ENCODE measurements around the genes DIDO1 and KCNQ2.

- PRO-cap: no peak
Observed at GRCh38 chr20:62472558-62473105, 3.2 kb downstream of the GATA5 start.

- PRO-cap: no peak
Observed at GRCh38 chr20:62481228-62481743, 5.5 kb upstream of the GATA5 start.

GRCh38 chr20:62533539-62534078 lies 57.8 kb upstream of the GATA5 start:
- PRO-cap: no peak

DNA sequence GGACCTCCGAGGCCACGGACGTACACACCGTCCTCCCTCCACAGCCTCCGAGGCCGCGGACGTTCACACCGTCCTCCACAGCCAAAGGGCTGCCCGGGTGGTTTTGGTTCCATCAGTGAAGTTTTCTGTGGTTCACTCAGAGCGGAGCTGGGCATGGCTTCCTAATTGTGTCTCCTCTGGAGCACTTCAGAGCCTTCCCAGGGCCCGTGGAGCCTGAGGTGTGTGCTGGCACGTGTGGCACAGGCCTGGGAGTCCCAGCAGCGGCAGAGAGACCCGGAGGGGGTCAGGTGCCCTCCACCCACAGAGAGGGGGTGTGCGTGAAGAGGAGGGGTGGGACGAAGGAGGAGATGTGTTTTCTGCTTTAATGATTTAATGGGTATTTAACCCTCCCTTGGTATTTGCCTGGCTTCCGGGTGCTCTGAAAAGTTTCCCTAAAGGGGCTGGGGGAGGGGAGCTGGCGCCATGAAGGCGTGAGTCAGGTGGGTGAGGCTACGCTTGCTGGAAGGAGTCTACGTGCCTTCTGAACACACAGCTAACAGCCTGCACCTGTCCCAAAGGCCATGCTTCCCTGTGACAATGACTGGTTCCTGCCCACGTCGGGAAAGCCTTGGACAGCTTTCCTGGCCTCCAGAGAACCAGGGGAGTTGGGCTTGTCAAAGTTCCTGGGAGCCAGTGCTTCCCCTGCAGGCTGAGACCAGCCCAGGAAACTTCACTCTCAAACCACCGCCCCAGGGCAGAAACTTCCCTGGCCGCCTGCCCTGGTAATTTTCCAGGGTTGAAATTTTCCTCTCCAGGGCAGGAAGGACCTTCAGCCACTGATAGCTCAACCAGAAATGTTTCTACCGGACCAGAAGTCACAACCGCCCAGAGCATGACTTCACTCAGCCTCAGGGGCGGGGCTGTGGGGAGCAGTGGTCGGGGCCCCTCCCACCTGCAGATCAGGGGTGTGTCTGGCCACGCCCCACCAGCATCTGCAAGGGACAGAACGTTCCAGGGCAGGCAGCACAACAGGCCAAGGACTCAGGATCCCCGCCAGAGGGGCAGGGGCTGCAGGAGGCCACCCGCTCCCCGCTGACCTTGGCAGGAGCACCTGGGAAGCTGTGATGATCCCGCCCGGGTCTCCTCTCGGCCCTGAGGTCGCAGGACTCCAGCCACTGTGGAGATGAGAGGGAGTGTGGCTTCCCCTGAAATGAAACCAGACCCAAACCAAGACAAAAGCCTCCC lies 18.7 kb upstream of the SLCO4A1 start:
- PRO-cap: bidirectional peak, plus-strand start at position 1,002 of the sequence, minus-strand start at position 876 of the sequence

DNA sequence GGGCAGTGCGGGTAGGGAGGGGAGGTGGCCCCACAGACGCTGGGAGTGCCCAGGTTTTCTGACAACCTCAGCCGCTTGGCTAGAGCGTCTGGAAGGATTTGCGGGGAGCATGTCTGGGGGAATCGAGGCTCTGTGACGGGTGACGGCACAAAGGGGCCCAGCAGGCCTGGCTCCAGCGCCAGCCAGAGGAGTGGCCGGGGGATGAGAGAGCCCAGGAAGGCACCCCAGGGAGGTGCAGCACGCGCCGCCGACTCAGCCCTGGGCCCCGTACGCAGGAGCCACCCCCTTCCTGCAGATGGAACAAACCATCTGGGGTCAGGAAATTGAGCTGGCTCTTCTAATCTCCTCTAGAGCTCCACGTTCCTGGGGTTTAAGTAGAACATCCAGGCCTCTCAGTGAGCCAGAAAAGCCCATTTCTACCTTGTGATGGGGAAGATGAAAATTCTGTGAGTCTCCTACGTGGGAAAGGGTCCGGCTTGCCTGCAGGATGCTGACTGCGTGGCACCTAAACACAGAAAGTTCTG lies 5.8 kb upstream of the SLCO4A1 start:
- PRO-cap: no peak

DNA sequence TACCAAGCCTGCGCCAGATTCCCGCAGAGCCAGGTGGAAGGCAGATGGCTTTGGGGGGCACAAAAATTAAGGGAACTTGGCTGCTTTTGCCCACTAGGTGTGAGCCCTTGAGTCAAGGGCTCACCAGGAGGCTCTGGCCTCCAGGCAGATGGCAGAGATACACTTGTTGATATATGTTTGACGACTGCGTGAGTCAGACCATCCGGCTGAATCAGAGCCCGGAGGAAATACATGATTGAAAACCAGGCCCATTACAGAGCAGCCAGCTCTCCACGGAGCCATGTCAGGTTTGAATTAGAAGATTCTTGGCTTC lies 5.2 kb upstream of the NTSR1 start:
- PRO-cap: no peak

DNA sequence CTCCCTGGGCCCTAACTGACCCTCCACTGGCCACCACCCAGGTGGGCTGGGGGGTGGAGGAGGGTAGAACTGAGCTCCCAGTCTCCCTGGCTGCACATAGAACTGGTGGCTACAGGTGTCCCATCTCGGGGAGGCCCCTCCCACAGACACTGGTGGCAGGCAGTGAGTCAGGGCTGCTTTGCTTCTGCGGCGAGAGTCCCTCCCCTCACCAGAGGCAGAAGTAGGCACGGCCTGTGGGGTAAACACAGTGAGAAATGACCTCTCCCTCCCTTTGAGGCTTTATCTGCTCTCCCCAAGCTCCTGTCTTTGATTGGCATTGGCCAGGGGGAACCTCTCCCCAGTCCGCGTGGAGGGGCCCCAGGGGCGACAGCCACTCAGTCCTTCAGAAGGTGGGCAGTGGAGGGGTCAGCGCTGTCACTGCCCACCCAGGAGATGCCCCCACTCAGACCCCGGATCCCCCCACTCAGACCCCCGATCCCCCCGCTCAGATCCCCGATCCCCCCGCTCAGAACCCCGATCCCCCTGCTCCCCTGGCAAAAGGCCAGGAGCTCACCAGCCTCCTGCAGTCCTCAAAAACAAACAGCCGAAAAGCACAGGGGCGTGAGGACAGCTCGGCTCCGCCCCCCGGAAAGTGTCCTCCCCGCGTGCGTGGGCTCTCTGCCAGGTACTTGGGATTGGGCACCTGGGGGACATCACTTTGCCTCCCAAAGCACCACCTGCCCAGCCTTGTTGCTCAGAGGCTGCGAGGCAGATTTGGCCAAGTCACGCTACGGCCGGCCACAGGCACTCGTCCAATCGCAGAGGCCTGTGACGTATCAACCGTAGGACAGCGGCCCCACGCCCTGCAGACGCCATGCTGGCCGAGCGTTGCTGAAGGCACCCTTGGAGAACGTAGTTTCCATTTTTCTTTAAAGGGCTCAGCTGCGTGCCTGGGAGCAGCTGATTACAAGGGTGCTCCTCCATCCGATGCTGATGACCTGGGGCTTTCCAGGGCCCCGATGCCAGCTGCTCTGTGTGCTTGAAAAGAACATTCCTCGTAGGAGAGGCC lies 2.8 kb downstream of the NTSR1 start:
- PRO-cap: no peak

DNA sequence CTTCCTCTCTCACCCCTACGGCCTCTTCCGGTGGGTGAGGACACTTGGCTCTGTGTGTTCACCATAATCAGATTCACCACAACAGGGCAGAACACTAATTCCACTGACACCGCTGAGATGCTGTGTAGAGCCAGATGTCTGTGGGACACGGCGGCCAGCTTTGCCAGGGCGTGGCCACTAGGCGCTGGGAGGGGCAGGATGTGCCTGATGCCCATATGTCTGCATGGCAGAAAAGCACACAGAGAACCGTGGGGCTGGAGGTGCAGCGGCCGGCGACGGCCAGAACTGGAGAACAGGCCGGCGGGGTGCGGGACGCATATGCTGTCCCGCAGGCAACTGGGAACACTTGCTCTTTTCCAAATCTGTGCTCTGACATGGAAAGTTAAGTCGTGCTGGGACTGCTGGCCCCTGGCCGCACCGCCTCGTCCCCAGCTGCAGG lies 30.9 kb downstream of the NTSR1 start:
- PRO-cap: no peak

DNA sequence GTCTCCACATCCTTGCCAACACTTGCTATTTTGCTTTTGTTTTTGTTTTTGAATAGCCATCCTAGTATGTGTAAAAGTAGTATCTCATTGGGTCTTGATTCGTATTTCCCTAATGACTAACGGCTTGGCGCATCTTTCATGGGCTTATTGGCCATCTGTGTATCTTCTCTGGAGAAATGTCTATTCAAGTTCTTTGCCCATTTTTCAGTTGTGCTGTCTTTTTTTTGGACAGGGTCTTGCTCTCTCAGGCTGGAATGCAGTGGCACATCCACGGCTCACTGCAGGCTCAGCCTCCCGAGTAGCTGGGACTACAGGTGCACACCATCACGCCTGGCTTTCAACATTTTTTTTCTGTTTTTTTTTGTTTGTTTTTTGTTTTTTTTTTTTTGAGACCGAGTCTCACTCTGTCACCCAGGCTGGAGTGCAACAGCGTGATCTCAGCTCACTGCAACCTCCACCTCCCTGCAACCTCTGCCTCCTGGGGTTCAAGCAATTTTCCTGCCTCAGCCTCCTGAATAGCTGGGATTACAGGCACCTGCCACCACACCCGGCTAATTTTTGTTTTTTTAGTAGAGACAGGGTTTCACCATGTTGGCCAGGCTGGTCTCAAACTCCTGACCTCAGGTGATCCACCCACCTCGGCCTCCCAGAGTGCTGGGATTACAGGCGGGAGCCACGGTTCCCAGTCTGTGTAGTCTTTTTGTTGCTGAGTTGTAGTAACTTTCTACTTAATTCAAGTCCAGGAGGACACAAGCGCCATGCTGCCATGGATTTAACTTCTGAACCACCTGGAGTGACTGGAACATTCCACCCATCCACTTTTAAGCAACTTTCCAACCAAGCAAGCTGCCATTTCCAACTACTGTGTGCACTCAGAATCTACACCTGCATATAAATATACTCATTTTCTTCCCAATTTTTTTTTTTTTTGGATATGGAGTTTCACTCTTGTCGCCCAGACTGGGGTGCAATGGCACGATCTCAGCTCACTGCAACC lies 17.1 kb downstream of the TCFL5 start:
- PRO-cap: no peak

- PRO-cap: no peak
Observed at GRCh38 chr20:62876833-62877382, 15.3 kb upstream of the TCFL5 start.

GRCh38 chr20:62914836-62915501 lies 11.3 kb downstream of the DIDO1 start:
- PRO-cap: no peak

DNA sequence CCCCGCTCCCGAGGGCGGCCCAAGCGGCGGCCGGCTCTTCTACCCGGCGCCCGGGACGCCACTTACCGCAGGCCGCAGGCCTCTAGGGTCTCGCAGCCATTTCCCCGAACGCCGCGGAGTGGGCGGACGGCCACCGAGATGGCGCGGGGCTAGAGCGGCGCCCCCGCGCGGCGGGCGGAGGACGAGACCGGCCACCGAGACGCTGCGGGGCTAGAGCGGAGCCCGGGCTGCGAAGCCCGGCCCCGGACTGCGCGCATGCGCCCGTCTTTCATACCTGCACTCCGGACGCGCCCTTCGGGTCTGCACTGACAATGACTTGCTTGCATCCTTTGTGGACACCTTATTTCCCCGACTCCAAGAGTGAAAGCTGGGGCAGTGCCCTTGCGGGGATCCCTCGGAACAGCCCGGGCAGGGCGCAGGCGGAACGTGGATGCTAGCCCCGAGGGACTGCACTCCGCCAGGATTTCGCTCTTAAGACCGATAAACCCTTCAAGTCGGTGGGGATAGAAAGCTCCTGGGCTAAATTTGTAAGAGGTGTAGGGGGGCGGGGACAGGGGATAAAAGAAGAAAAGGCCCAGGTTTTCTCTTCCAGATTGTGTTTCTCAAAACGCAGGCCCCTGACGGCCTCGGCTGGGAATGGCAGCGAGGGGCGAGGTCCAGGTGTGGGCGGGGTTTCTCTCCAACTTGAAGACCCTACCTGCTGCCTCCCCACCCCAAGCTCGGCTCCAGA lies at the start of gene DIDO1:
TSS of gene DIDO1 (minus strand) at position 140 of the 730 bp plus-strand sequence.
- PRO-cap: bidirectional peak, plus-strand start at position 271 of the sequence, minus-strand start at position 113 of the sequence

DNA sequence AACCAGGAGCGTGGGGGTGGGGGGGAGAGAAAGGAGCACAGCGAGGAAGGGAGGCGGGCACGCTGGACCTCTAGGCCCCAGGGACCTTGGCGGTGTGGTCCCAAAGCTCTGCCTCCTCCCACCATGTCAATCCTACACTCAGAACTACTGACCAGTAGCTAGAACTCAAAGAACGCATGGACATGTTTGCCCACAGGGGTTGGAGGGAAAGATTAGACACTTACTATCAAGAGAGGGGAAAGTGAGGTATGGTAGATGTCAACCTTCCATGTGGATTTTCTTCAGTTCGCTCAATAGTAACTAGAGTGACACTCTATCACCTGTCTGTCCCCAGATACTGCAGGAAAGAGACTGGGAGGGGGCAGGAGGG lies 776 bp upstream of the DIDO1 start:
- PRO-cap: no peak

DNA sequence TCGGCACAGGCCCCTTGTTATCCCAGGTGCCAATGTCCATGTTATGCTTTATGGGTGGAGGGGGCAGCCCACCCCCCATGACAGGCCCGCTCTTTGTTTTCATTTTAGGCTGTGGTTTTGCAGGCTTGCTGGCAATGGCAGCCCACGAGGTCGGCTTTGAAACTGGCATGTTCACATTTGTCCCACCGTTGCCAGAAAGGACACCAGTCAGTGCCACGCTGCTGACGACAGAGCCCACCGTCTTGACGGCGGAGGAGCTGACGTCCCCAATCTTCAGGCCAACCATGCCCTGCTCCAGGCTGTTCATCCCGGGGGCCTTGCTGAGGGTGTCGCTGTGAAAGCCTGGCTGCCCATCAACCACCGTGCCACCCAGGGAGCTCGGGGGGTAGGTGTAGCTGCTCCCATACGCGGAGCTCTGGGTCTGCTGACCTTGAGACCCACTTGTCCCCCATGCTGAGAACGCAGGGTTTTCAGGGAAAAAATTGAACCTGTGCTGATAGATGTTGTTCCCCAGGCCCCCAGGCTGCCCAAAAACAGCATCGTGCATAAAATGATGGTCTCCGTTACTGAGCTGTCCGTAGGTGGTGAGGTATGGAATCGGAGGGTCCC lies 12.7 kb downstream of the YTHDF1 start:
- PRO-cap: no peak

GRCh38 chr20:63230529-63231314 lies 5.0 kb upstream of the BIRC7 start:
- PRO-cap: no peak

DNA sequence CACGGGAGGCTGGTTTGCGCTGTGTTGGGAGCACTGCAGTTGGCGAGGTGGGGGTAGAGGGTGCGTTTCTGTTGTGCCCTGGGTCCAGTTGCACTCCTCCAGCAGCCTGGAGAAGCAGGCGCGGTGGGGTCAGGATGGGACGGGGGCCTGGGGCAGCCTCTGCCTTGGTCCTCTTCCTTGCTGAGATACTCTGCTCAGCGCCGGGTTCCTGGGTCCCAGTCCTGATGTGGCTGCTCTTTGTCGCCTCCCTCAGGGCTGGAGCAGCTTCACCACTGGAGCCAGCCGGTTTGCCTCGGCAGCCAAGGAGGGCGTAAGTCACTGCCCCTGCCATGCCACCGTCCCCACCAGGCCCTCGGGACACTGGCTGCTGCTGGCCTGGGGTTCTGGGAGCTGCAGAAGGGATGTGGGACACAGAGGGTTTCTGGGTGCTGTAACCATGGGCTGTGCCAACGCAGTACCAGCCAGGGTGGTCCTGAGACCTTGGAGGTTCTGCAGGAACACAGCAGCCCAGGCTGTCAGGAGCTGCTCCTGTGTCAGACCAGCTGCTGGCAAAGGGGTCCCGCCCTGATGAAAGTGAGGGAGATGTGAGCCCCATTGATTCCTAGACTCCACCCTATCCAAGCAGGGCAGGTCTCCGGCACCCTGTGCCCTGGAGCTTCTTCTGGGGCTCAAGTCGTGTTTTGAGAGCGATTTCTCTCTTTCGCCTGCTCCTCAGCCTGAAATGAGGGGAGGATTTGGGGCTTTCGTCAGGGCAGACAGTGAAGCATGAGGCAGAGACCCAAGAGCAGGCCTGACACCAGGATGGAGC lies 8.6 kb downstream of the ARFGAP1 start:
- PRO-cap: no peak

- PRO-cap: no peak
Observed at GRCh38 chr20:63321120-63321838, 28.3 kb downstream of the COL20A1 start.

GRCh38 chr20:63472129-63472882 lies at the start of gene KCNQ2:
Gene KCNQ2, minus strand, starts transcription at chr20:63472655.
- PRO-cap: no peak

DNA sequence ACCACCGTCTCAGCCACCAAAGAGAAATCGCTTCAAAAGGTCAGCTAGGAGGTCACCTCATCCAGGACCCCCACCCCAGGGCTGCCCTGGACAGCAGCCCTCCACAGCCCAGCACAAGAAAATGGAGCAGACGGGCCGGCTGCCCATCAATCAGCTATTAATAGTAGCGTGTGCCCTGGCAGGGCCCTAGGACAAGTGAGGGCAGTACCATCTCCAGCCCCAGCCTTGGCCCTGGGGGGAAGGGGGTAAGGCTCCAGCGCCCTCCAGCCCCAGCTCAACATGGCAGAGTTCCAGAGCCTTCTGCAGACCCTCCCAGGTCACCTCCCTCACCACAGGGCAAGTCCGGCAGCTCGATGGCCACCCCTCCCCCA lies 1.8 kb downstream of the EEF1A2 start:
- PRO-cap: no peak

DNA sequence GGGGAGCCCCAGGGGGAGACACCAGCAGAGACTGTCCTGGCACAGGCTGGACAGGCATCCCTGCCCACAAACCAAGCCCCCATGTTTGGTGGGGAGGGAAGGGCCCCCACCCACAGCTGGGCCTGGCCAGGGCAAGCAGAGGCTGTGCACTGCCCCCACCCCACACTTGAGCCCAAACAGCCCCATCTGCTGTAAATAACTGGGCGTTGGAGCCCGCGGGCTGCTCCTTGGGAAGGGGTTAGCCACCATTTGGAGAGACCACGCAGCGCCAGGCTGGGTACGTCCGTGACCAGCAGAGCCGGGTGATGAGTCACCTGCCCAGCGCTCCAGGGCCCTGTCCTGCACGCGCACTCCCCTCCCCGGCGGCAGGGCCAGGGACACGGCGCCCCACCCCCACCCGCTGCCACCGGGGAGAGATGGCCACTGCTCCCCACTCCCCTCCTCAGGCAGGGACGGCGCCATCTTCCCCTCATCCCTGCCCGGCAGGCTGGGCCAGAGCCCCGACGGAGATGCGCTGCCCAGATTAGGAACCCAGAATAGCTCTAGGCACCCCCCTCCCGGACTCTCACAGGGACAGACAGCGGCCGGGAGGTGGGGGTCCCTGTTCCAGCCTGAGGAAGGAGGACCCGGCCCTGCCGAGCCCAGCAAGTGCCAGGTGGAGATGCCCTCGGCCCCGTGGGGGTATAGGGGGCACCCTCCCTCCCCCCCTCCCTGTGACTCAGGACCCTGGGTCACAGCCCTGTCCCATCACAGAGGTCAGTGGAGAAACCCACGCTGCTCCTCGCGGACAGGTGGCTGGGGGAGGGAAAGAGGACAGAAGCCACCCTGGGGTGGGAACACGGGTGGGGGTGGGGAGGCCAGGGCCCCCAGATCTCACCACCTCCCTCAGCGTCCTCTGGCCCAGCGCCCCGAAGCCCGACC lies 754 bp downstream of the EEF1A2 start:
- PRO-cap: no peak